Neuron (in vitro differentiated cells): ENCODE results near the genes ABITRAM and TMEM245.

DNA sequence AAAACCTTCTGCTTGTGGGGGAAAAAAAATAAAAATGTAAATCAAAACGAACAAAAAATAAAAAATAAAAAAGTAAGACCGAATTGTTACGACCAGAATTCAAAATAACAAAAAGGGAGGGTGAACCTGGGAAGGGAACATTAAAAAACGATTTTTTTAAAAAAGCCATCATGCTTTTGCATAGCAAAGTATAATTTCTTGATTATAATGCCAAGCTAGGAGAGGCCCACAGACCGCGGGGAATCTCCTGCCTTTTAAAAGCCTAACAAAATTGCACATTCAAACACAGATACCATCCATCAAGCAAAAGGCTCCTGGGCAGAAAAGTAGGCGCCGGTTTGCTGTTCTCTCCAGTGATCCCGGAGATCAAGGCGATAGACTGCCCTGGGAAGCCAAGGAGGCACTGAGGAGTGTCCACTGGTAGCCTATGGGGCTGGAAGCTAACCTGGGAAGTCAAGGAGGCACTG, 3.0 kb downstream of the KLF4 start:
- PRO-cap: no peak

DNA sequence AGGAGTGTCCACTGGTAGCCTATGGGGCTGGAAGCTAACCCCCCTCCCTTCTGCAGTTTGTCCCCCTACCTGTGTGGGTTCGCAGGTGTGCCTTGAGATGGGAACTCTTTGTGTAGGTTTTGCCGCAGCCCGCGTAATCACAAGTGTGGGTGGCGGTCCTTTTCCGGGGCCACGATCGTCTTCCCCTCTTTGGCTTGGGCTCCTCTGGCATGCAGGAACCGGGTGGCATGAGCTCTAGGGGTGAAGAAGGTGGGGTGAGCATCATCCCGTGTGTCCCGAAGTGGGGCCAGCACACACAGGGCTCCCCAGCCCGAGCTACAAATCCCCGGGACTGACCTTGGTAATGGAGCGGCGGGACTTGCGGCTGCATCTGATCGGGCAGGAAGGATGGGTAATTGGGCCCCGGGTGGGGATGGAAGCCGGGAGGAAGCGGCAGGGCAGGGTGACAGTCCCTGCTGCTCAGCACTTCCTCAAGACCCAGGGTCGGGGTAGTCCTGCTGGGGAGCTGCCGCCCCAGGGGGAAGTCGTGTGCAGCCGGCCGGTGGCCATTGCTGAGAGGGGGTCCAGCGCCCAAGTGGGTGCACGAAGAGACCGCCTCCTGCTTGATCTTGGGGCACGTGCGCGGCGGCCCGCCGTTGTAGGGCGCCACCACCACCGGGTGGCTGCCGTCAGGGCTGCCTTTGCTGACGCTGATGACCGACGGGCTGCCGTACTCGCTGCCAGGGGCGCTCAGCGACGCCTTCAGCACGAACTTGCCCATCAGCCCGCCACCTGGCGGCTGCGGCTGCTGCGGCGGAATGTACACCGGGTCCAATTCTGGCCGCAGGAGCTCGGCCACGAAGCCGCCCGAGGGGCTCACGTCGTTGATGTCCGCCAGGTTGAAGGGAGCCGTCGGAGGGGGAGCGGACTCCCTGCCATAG, 2.4 kb downstream of the KLF4 start:
- PRO-cap: no peak

- PRO-cap: no peak
These were observed 1.2 kb downstream of the KLF4 start for GRCh38 chr9:107488519-107488665.

DNA sequence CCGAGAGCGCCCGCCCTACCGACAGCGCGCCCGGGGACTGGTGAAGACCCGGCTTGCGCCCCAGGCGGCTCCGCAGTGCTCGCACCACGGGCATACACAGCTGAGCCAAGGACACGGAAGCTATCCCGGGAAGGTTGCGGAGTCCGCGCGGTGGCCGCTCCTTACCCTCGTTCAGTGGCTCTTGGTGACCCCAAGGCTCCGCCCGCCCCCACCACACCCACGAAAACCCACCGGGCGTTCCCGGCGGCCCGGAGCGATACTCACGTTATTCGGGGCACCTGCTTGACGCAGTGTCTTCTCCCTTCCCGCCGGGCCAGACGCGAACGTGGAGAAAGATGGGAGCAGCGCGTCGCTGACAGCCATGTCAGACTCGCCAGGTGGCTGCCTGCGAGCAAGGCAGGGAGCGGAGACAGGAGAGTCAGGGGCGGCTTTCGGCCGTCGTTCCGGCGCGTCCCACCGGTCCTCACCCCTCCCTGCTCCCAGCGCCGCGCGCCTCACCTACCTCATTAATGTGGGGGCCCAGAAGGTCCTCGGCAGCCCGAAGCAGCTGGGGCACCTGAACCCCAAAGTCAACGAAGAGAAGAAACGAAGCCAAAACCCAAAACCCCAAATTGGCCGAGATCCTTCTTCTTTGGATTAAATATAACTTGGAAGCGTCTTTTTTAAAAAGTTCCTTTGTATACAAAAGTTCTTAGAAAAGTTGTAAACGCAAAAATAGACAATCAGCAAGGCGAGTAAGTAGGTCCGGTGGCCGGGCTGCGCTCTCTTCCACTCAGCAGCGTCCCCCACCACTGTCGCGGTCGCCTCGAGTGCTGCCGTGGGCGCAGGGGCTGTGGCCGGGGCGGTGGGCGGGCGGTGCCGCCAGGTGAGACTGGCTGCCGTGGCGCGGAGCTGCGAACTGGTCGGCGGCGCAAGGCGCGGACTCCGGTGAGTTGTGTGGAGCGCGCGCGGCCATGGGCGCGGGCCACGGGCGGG, 616 bp downstream of the KLF4 start:
- PRO-cap: no peak

GRCh38 chr9:107620751-107621323, 131.3 kb upstream of the KLF4 start:
- PRO-cap: no peak

DNA sequence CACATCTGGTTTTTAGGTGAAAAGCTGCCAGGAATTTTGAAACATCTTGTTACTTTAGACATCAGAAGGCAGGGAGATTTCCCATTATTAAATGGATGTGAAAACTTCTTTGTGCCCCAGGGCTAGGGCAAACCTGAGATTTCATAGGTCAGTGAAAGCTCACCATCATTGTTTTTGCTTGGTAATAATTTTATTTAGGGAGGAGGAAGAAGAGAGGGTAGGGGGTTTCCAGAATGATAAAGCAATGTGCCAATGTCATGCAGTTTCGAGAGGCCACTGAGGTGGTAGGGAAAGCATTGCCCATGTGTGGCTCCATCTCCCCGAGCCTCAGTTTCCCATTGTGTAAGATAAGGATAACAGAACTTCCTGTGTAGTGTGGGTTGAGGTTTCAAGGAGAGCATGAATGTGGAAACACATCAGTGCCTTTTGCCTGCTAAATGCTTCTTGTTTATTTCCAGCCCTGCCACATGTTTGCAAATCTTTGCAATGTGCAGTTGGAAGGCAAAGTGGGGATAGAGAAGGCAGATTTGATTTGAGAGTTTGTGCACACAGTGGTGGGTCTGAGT, 147.3 kb upstream of the KLF4 start:
- PRO-cap: no peak

DNA sequence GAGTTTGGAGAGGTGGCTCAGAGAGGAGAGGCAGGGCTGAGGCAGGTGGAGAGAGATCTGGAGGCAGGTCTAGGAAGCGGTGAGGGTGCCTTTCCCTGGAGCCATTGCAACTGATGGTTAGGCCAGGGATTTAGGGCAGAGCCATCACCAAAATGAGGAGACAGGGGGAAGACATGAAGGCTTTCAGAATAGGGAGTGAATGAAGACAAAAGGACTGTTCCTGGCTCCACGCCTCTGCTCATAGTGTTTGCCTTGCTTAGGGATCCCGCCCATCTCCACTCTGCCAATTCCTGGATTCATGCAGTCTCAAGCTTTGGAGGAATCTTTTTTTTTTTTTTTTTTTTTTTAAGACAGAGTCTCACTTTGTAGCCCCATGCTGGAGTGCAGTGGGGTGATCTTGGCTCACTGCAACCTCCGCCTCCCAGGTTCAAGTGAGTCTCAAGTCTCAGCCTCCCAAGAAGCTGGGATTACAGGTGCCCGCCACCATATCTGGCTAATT, 251.0 kb upstream of the KLF4 start:
- PRO-cap: no peak

DNA sequence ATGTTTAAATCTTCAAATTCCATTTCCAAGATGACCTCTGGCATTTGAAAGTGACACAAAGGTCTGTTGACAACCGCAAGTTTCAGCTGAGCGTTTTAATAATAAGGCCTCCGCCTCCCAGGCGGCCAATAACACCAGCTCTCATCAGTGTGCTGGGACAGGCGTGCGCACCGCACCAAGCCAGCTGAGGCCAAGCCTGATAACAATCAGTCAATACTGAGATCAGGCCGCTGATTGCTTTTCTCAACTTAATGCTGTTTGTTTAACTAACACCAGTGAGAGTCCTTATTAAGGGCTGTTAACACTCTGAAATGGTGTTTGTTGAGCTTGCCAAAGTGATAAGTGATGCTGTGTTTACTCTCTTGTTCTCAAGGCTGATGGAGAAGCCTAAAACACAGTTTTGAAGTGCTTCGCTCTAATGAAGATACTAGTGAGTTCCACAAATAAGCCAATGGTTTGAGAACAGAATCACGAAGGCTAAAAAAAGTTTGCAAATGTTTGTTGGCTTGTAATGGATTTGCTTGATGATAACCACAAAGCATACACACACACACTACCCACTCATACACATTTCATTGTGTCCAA, 330.3 kb upstream of the KLF4 start:
- PRO-cap: no peak

- PRO-cap: no peak
These were observed 303.0 kb downstream of the ACTL7B start for GRCh38 chr9:108552741-108553147.

DNA sequence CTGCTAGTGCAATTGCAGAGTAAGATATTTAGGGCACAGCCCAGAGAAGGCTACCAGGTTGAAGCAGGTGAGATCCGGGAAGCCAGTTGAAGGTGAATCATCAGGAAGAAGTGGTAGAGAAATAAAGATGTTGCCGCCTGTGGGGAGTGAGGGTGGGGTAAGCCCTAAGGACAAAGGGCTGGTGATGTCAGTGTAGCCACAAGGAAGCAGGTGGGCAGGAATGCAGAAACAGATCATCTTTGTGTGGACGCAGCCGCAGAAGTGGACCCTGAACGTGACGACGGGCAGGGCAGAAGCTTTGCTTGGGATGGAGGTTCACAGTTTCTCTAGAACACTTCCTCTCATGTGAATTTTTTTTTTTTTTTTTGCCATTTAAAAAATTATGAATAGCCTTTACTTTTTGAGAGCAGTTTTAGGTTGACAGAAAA, 164.1 kb downstream of the ACTL7B start:
- PRO-cap: no peak

- PRO-cap: no peak
These were observed 72.0 kb downstream of the ACTL7B start for GRCh38 chr9:108783648-108784247.

DNA sequence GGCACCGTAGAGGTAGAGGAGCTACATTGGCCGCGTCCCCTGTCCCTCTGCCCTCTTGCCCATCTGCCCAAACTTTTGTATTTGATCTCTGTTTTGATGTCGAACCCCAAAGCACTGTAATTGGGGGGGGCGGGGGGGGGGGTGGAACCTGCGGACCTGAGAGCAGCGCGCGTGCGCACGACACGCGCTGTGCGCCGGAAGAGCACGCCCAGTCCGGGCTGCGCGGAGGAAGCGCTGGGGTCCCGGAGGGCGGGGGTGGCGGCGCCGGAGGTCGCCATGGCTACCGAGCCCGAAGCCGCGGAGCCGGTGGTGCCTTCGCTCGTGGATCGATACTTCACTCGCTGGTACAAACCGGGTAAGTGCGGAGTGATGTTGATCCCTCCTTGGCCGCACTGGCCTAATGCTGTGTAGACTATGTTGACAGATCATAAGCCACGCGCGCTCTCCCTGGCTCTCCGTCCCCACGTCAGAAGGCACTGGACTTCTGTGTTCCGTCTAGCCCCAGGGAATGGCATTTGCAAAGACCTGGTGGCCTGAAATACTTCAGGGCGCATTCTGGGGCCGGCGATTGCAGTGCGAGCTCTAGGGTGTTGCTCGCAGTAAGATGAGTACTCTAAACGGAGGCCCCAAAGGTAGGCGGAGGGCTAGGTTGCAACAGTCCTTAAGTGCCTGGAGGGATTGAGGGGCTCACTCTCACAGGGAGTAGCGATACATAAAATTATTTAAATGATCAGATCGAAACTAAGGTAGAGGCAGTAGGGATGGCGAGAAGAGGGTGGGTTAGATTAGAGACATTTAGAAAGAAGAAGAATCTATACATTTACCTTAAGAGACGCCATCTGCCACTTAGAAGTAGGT, at the start of gene ABITRAM:
ABITRAM (plus strand) TSS at position 190 of the 858 bp plus-strand sequence.
- PRO-cap: bidirectional peak, plus-strand start at position 337 of the sequence, minus-strand start at position 201 of the sequence

- PRO-cap: no peak
These were observed 1.9 kb downstream of the CTNNAL1 start for GRCh38 chr9:109011266-109011882.

DNA sequence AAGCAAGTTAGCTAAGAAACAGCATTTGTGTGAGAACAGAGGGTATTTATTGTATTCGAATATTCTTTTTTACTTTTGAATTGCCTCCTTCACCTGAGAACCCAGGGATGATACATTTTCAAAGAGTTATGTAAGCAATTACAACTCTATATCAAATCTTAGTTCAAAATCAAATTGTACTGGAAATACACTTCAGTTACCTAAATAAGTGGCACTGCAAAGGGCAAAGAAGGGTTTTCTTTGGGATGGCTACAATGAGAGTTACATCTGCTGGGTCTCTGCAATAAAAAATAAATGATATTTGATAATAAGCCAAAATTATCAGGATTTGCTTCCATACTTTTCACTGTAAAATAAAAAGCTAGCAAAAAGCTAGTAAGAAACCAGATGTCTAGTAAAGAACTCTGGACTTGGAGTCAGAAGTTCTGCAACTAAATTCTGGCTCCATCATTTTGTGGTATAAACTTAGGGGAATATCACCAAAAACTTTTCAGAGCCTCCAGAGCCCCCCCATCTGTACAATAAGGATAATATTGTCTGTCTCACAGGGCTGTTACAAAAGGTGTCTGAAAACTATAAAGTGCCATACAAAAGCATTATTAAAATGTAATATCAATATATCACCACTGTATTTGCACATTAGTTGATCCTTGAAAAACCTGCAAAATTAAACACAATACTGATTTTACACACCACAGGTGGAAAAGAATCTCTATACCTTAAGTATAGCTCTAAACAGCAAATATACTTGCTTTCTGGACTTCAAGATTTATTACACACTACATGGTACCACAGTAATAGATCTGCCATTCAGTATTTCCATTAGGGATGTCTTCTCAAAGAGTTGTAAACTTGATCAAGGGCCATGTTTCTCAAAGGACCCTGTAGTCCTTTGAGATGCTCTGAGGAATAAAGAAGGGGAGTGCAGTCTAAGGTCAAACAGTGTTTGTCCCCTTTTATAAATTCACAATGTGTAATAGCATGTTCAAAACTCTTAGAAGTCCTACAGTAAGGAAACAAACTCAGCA, 2.2 kb upstream of the CTNNAL1 start:
- PRO-cap: no peak

GRCh38 chr9:109118887-109119794, 606 bp downstream of the TMEM245 start:
- PRO-cap: unidirectional peak, plus-strand start at chr9:109119352; bidirectional peak, plus-strand start at chr9:109119517, minus-strand start at chr9:109119520

DNA sequence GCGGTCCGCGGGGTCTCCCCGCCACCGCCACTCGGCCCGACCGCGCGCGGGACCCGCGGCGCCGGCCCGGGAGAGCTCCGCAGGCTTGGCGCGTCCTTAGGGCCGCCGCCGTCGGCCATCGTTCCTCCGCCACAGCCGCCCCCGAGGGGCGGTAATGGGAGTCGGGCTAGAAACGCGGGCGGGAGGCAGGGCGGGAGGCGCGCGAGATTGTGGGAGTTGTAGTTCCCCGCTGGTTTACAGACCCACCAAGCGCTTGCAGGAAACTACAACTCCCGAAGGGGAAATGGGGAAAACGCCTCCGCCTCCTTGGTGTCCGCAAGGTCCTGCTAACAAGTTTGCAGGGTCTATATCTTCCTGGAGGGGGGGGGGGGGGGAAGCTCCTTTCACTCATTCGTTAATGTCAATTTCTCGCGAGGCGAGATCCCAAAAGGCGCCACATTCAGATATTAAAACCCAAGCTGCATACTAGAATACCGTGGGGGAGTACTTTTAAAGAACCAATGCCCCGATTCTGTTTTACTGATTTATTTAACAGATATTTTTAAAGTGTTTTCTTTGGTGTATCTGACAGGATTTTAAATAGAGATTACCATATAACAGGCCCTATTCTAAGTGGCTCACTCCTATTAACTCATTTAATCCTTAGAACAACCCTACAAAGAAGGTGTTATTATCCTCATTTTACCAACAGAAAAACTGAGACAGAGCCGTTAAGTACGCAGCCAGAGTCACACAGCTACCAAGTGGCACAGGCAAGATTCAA, at the start of gene TMEM245:
TMEM245 (minus strand) TSS at position 153 of the 763 bp plus-strand sequence.
- PRO-cap: unidirectional peak, minus-strand start at position 156 of the sequence

DNA sequence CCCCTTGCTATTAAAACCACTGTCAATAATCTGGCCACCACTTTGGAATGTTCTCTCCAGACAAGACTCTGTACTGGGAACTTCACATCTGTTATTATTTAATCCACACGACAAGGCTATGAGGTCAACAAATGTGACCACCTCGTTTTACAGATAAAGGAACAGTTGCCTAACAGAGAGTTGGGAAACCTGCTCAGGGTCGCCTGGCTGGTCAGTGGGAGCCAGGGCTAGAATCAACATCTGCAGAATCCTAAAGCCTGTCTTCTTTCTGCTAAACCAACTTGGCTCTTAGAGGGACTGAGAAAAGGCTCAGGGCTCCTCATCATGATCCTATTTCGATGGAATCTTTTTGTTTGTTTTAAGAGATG, 72.6 kb downstream of the EPB41L4B start:
- PRO-cap: no peak

DNA sequence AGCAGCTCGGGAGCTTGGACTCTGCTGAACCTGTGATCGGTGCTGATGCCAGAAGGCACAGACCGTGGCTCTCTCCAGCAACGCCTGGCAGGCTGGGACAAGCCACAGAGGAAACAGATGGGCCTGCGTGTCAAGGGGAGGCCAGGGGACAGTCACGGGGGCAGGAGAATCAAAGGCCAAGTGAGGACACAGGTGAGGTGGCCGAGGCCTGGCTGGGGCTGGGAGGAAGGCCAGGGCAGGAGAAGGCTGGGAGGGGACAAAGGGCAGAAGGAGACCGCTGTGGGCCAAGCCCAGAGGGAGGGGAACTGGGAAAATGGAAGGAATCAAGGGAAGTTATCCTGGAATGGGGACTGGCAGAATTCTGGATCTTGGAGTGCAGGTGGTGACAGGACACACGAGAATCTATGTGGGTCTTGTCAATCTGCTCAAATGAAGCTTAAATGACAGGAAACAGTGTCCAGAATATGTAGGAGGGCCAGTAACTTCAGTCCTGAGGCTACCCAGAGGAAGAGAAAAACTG, 43.3 kb downstream of the EPB41L4B start:
- PRO-cap: no peak

DNA sequence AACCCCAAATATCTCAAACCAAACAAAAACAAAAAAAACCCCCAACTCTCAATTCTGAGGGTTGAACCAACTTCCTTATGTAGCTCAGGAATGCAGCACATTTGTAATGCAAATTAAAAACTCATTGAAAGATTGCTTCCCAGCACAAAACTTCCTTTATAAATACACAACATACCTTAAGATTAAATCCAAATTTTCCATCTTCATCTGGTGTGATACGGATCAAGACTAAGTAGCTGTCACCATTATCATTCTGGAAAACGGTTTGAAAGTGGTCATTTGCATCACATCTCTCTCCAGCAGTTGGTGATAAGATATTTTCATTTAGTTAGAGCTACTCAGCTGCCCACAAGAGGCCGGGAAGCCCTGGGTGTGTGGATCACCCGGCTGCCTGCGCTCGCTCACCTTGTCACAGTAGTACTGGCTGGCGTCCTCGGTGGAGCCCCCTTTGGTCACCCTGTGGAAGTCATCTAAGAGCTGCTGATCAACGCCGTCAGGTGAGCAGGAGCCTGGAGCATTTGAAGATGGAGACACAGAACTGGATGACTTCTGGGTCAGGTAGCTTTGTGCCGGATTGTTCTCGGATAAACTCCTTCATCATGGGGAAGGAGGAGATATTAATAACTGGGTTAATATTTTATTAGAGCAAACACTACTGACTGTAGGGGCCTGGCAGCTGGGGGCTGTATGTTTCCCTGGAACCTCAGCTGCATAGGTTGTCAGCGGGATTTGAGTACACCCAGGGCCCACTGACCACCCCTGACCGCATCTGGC, 88.1 kb downstream of the PTPN3 start:
- PRO-cap: unidirectional peak, minus-strand start at position 422 of the sequence

DNA sequence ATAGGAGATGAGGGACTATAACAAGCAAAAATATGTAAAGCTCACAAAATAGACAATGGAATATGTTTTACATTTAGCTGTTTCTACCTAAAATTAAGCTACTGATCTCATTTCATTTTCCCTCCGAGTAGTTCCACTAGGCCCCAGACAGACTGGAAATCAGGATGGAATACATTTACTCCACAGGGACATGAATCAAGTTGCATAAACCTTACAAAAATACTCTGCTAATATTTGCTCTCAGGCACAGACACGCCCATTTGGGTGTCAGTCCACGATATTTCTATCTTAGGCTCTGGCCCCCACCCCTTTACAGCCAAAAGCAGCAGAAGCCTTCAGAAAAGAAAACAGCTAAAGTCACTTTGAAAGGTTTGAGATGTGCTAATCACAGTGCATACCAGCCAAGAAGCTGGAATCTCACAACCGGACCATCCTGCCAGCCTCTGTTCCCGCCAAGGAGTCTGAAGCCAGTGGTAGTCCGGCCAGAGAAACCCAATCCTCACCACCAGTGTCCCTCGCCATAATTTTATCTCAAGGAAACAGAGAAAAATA, 22.6 kb downstream of the PTPN3 start:
- PRO-cap: no peak